ENCODE measurements around the genes TRIM21, OR52K1 and OR51A4.

- RRBS: no CpG with 5 or more reads among the region's 6 CpGs
These were observed 1.5 kb upstream of the CDKN1C start for GRCh38 chr11:2887037-2887519.

- RRBS: 61% methylated on average over 7 of the region's 27 CpGs
These were observed 2.4 kb downstream of the SLC22A18 start for GRCh38 chr11:2904050-2905279.

DNA sequence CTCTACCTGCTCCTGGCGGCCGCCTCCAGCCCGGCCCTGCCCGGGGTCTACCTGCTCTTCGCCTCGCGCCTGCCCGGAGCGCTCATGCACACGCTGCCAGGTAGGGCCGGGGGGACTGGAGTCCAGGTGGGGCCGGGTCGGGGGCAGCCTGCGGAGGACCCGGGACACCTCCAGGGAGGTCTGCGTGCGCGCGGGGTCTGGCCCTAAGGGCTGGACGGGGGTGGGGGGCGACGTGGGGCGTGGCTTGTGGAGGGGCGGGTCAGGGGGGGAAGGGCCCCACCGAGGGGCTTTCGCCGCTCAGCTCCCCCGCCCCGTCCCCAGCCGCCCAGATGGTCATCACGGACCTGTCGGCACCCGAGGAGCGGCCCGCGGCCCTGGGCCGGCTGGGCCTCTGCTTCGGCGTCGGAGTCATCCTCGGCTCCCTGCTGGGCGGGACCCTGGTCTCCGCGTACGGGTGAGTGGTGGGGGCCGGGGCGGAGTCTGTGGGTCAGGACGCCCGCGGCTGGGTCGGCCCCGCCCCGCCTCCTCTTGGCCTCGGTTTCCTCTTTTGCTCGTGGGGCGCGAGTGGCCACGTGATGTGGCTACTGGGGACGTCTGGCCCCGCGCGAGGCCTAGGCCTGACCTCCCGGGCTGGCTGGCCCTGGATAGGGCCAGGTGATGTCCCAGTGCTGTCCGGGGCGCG lies 7.3 kb downstream of the SLC22A18 start:
- RRBS: 100% methylated on average over 2 of the region's 66 CpGs

DNA sequence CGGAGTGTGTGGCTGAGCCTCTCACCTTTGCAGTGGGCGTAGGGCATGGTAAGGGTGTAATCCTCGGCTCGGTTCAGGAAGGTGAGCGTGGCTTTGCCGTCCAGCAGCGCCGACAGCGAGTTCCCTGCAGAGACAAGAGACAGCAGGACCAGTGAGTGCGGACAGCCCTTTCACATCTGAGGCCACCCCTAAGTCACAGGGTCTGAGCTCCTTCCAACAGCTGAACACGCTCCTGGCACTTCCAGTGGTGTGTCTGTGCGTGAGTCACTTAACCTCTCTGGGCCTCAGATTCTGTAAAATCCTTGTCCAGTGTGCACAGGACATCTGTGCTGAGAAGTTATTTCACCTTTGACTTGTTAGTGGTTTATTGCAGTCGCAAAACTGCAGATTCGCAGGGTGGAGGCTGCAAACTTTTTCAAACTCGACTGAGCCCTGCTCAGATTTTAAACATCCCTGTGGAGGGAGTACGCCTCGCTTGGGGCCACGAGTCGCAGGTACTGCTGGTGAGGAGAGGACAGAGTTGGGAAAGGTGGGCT lies 43.0 kb upstream of the CARS1 start:
- RRBS: no CpG with 5 or more reads among the region's 19 CpGs

DNA sequence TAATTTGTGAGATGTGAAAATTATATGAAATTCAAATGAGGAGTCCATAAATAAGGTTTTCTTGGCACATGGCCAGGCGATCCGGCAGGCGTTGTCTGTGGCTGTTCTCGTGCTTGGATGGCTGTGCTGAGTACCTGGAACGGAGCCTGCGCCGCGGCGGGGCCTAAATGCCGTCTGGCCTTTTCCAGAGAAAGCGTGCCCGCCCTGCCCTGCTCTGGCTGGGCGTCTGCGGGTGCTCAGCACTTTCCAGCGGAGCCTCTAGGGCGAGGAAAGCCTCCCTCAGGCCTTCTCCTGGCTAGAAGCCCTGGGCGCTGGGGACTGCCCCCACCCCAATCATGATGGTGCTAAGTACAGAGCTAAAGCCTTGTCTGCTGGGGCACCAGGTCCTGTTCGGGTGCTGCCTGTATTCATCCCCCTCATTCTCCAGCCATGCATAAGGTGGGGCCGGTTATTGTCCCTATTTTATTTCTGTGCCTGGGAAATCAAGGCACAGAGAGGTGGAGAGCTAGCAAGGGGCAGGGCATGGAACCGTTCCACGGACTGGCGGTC lies 41.7 kb downstream of the OSBPL5 start:
- RRBS: no CpG with 5 or more reads among the region's 22 CpGs

GRCh38 chr11:3159888-3161051 lies 4.8 kb downstream of the OSBPL5 start:
- RRBS: no CpG with 5 or more reads among the region's 58 CpGs

DNA sequence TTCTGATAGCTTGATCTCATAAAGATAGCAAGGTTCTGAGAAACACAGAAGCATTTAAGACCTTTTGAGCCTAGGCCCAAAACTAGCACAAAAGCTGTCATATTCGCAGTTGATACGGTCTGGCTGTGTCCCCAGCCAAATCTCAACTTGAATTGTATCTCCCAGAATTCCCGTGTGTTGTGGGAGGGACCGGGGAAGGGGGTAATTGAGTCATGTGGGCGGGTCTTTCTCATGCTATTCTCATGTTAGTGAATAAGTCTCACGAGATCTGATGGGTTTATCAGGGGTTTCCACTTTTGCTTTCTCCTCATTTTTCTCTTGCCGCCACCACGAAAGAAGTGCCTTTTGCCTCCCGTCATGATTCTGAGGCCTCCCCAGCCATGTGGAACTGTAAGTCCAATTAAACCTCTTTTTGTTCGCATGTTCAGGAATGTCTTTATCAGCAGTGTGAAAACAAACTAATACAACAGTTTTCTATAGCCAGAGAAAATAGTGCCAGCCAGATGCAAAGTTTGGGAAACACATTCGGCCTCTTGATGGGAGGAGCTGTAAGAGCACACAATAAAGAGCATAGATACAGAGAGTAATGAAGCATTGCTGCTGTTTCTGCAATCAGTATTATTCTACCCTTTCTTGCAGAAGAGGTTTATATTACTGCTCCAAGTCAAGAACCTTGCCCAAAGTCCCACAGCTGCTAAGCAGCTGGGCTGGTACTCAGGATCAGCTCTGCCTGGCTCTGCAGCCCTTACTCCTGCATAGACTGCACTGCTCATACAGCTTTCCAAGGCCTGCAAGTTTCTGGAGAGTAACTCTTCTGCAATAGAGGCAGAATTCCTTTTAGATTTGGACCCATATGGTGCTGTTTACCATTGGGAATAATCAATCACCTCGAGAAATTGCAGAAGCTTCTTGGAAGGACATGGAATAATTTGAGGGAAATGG lies 2.0 kb upstream of the ZNF195 start:
- RRBS: no CpG with 5 or more reads among the region's 12 CpGs

DNA sequence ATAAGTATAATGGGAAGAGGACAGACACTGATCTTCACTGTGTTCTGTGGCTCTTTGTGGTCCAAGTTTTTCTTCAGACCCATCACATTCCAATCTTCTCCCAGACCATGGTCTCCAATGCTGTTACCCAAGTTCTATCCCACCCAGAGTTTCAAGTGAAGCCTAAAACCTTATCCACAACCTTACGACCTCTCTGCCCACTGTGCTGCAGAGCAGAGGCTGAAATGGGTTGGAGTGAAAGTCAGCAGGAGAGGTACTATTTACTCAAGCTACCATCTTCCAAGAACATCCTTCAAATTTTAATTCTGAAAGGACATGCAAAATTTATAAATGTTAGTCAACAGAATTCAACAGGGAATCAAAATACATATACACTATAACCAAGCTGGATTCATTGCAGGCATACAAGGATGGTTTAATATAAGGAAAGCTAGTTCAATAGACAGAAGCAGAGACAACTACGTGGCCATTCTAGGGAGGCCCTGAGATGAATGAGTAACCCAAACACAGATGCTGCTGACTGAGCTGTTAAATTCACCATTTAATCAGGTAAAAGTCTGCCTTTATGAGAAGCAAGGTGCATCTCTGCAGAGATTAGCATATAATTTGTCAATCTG lies 6.9 kb upstream of the ZNF195 start:
- RRBS: no CpG with 5 or more reads among the region's 2 CpGs

DNA sequence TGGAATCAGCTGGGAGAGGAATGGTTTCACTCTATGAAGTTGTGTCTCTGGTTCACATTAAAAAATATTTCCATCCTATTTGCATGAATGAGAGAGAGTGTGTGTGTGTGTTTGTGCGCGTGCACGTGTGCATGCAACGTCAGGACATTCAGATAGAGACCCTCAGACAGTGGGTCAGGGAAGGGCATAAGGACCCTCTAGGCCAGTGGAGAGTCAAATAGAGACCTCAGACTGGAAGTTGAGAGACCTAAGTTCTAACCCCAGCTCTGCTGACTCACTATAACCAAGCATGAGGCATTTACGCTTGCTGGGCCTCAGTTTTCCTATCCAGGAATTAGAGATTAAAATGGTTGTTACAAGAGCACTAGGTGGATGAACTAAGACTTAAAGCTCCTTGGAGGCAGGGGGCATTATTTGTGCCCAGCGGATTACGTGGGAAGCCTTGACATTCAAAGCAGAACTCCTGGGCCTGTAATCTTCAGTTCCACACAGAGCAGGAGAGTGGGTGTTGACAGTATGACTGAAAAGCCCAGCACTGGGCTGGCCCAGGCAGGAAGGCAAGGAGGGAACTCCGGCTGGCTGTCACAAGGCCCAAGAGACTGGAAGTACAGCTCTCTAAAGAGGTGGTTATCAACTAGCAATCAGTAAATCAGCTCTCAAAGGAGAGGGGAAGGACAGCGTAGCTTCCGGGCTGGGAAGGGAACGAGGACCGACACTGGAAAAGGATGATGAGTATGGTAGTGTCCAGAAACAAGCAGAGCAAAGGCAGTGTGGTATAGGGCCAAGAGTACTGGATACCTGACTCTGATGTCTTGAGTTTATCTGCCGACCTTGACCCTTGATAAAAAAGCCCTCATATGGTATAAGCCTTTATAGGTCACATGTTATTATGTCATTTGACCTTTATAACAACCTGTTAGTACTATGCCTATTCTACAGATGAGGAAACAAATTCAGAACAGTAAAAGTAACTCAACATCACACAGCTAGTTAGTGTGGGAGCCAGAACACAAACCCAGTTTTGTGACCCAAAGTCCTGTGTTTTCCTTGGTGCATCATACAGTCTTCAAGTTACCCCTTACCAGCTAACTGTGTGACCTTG lies 9.1 kb downstream of the RHOG start:
- RRBS: no CpG with 5 or more reads among the region's 13 CpGs

GRCh38 chr11:3834578-3835669 lies 5.8 kb downstream of the RHOG start:
- RRBS: 100% methylated on average over 1 of the region's 9 CpGs

DNA sequence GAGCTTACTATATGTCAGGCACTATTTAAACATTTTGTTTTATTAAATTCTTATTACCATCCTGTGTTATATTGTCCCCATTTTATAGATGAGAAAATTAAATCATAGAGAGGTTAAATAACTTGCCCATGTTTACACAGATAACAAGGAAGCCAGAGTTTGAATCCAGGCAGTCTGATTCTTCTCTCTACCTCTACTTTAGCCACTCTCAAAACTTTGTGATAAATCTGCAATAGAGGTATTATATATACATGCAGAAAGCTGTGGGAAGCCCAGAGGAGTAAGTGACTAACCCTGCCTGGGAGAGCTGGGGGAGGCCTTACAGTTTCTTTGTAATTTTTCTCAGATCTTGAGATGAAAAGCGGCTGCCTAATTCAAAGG lies 4.8 kb downstream of the STIM1 start:
- RRBS: no CpG with 5 or more reads among the region's 1 CpG

GRCh38 chr11:3903004-3903893 lies 47.8 kb downstream of the STIM1 start:
- RRBS: no CpG with 5 or more reads among the region's 1 CpG

- RRBS: 11% methylated on average over 7 of the region's 19 CpGs
These were observed at the start of gene TRIM21 for GRCh38 chr11:4393171-4394037. TRIM21 (minus strand) TSS chr11:4393702.

GRCh38 chr11:4482495-4482830 lies at the start of gene OR52K1:
OR52K1 (plus strand) TSS chr11:4482646.
- RRBS: no CpG with 5 or more reads among the region's 2 CpGs

DNA sequence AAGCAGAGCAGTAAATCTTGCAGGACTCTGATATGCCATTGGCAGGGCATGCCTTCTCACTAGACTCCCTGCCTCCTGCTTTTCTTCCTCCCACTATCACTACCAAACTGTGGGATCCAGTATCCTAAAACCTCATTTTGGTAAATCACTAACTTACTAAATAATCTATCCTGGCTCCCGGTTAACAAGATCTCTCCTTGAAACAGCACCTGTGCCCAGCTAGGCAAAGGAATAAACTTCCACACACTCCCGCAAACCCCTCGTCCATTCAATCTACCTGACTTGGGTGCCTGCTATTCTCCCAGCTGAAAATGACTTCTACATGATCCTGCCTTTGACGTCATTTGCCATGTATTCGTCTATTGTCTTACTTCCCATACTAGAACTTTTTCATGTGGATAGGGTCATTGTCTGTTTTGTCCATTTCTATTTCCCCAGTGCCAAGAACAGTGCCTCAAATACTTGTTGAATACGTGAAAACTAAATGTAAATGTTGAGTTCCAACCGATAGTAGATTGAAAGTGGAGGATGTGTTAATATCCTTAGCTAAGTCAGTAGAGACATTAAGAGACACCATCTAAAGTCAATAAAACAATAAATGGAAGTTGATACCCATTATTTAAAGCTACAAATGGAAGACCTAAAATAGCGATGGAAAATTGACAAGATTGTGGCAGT lies 1.0 kb downstream of the TRIM68 start:
- RRBS: no CpG with 5 or more reads among the region's 8 CpGs

DNA sequence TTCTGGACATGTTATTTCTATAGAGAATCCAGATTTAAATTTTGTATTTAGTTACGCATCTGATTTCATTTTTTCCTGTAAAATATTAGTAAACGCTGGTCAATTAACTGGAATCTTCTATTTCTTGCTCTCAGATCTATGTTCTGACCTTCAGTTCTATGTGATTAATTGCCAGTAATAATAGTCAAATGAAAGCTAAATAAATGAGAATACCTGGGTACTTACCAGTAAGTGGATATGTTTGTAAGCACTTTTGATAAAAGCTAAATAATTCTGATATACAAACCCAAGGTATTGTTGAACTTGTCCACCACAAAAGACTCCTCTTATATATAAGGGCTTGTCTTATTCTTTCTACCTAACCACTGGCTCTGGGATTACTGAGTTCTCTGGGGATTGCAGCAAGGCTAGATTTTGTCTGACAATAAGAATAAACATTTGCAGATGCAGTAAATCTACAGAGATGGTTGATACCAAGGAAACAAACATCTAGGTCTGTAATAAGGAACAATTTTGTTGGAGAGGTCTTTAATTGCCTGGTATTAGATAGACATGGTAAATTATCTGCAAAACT lies at the start of gene OR51A4:
TSS of gene OR51A4 (minus strand) at position 286 of the 574 bp plus-strand sequence.
- RRBS: no CpG with 5 or more reads among the region's 2 CpGs

GRCh38 chr11:5815636-5816064 lies 6.9 kb downstream of the OR52N2 start:
- RRBS: no CpG with 5 or more reads among the region's 4 CpGs

GRCh38 chr11:6326989-6327575 lies 6.8 kb upstream of the CAVIN3 start:
- RRBS: no CpG with 5 or more reads among the region's 4 CpGs

DNA sequence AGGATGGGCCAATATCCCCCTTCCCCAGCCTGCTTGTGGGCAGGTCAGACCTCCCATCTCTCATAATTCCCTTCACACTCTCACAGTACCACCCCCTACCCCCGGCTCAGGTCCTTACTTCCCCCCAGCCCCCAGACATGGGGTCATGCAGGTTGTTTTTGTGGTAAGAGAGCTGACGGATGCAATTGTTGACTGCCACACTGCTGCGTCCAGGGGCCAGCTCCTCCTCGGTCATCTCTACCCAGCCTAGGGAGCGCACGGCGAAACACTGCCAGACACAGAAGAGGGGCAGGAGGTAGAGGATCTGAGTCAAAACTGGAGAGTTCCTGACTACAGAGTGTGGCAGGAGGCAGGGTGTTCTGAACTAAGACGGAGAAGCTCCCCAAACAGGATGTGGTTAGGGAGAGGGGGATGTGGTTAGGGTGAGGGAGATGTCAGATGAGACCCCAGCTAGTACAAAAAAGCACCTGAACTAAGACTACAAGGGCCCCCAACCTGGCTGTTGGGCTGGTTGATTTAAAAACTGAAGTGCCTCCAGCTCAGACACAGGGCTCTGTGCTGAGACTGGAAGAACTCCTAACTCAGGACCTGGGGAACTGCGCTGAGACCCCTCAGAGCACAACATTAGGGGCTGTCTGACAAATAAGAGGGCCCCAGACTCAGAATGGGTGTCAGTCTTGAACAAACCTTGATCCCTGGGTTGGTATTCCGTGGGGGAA lies 12.3 kb downstream of the SMPD1 start:
- RRBS: no CpG with 5 or more reads among the region's 10 CpGs

Measured in OVCAR3 (cell line).